Caco-2 (cell line): Measurements from ENCODE around the genes CNKSR1 and ARID1A.

DNA sequence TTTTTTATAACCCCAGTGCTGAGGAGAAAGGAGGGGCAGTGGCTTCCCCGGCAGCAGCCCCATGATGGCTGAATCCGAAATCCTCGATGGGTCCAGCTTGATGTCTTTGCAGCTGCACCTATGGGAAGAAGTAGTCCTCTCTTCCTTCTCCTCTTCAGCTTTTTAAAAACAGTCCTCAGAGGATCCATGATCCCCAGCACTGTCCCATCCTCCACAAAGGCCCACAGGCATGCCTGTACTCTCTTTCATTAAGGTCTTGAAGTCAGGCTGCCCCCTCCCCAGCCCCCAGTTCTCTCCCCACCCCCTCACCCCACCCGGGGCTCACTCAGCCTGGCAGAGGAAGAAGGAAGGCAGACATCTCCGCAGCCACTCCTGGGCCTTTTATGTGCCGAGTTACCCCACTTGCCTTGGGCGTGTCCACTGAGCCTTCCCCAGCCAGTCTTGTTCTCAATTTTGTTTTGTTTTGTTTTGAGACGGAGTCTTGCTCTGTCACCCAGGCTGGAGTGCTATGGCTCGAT is 2.9 kb upstream of the MTFR1L start:
- PRO-cap = no peak
- RRBS = no CpG with 5 or more reads among the region's 9 CpGs

DNA sequence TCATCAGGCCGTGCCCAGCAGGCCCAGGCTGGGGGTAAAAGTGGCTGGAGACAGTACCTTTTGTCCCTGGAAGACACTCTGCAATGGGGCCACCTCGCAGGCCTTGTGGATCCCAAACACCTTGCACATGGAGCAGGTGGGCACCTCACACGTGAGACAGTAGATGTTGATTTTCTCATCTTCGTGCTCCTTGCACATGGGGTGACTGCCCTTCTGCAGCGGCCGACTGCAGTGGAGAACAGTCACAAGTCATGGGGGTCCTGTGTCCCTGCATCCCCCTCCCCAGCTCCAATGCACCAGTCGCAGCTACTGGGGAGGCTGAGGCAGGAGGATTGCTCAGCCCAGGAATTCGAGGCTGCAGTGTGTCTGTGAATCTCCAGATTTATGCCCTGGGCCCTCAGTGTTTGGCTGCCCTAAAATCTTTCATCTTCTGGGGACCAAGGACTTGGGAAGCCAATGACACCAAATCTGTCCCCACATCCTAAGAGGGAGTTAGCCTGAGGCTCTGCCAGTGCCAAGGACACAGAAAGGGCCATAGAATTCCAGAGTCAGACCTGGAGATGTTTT is 6.2 kb downstream of the TRIM63 start:
- PRO-cap = no peak
- RRBS = no CpG with 5 or more reads among the region's 8 CpGs

- PRO-cap = no peak
- RRBS = no CpG with 5 or more reads among the region's 8 CpGs
Measured at GRCh38 chr1:26156446-26156920, 2.4 kb upstream of the FAM110D start.

GRCh38 chr1:26177023-26177588 is at the start of gene CNKSR1:
CNKSR1 (plus strand) TSS chr1:26177491.
- PRO-cap = bidirectional peak, plus-strand start at chr1:26177491, minus-strand start at chr1:26177307
- RRBS = 15% methylated on average over 12 of the region's 21 CpGs

DNA sequence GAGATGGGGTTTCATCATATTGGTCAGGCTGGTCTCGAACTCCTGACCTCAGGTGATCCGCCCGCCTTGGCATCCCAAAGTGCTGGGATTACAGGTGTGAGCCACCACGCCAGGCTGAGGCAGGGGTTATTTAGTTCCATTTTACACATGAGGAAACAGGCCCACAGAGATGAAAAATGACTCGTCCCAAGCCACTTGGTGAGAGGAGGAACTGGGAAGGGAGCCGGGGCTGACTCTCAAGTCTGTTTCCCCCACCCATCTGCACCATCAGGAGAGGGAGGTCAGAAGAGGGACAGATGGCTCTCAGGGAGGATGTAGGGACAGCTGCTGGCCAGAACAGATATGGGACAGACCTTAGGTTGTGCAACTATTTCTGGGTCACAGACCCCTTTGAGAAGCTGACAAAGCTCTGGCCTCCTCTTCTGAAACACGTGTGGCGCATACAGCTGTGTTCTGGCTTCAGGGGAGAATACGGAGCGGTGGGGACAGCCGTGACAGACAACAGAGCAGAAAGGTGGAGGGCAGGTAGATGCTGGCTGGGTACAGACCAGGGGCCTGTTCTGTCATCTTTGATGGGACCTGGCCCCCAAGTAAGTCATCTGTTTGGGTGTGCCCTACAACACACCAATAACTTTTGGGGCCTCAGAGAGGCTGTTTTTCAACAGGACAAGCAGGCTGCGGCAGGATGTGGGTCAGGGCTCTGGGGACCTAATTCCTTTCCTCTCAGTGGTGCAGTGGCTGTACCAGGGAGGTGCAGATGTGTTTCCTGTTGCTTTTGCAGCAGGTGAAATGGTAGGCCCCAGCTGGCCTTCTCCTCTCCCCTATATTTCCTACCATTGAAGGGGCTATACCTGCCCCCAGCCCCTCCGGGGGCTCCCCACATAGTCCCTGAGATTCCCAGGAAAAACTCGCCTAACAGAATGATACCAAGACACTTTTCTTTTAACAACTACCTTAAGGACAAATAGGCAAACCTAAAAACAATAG is 7.3 kb downstream of the SH3BGRL3 start:
- PRO-cap = no peak
- RRBS = no CpG with 5 or more reads among the region's 14 CpGs

- PRO-cap = no peak
- RRBS = no CpG with 5 or more reads among the region's 5 CpGs
Measured at GRCh38 chr1:26308227-26308675, 1.8 kb upstream of the UBXN11 start.

- PRO-cap = no peak
- RRBS = no CpG with 5 or more reads among the region's 9 CpGs
Measured at GRCh38 chr1:26473353-26473961, 1.2 kb downstream of the HMGN2 start.

DNA sequence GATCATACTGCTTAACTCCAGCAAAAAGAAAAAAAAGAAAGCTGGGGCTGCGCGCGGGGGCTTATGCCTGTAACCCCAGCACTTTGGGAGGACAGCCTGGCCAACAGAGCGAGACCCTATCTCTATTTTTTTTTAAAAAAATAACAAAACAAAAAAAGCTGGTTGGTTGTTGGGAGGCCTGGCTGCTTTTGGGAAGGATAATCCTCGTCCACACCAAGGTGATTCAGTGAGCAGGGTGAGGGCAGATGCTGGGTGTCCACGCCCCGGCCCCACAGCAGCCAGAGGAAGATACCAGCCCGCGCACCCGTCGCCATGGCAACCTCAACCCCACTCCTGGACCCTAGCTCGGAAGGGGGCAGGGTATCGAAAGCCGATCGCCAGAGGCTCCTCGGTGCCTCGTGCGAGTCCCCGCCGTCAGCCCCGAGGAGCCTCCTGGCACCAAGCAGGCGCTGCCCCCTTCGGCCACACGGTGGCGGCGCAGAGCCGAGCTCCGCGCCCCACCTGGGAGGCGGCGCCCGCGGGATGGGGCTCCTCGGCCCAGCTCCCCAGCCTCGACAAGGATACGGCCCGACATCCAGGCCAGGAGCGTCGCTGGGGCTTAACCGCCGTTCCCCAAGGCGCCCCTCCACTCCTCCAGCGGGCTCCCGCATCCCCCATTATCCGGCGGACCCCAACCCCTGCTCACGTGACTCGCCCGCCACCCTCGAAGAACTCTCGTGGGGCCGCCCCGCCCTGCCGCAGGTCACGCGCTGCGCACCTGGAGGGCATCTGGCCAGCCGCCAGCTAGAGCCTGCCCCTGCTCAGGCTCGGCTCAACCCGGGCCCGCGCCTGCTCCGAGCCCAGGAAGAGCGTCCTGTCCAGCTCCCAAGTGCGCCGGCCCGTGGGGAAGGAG is 27.9 kb downstream of the HMGN2 start:
- PRO-cap = bidirectional peak, plus-strand start at position 557 of the sequence, minus-strand start at position 434 of the sequence
- RRBS = 2% methylated on average over 8 of the region's 67 CpGs

DNA sequence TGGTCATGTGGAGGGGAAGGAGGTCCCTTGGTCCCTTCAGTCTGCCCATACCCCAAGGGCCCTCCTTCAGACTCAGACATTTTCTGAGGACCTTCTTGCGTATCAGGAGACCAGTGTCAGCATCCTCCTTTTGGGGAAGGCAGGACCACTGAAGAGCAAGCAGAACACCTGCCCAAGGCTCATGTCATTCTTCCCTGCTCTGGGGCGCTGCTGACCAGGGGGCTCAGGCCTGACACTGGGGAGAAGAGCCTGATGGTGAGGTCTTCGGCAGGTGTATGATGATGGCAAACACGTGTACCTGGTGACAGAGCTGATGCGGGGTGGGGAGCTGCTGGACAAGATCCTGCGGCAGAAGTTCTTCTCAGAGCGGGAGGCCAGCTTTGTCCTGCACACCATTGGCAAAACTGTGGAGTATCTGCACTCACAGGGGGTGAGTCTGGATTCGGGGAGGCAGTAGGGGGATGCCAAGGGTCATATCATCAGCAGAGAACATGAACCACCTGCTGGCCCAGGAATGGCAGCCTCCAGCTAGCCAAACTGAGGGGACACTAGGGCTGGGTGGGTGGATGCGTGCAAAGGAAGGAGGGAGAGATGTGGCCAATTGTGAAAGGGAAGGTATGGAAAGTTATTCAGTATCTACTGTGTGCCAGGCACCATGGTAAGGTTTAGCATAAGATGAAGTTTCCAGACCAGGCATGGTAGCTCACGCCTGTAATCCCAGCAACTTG is 31.8 kb downstream of the RPS6KA1 start:
- PRO-cap = no peak
- RRBS = no CpG with 5 or more reads among the region's 10 CpGs

DNA sequence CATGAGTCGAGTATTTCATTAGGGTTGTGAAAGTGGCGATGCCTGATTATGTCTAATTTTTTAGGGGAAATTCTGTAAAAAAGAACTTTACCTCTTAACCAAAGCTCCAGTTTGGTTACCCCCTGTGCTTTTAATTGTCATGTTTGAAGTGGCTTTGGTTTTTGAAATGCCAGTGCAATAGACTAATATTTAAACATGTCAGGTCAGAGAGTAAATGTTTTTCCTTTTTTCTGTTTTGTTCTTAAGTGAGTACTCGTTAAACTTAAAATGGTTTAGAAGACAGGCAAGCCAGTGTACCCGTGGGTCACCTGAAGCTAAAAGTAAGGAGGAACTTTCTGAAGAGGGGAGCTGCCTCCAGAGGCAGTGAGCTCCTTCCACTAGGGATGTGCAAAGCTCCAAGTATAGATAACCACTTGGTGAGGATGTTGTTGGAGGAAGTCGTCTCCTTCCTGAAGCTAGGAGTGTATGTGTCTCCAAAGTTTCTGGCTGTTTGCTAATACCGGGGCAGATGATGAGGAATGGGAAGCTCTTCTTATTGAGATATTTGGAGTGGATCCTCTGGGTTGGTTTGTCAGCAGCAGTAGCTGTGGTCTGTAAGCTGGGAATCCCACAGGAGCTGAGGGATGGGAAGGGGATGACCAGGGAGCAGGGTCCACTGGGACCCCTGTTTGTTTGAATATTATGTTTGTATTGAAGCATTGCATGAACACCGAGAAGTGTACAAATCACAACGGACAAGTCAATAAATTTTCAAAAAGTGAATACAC is 35.3 kb downstream of the RPS6KA1 start:
- PRO-cap = no peak
- RRBS = no CpG with 5 or more reads among the region's 8 CpGs

GRCh38 chr1:26695843-26696602 is at the start of gene ARID1A:
ARID1A (plus strand) TSS chr1:26696015.
- PRO-cap = bidirectional peak, plus-strand start at chr1:26696032, minus-strand start at chr1:26695944; bidirectional peak, plus-strand start at chr1:26696389, minus-strand start at chr1:26696229
- RRBS = 3% methylated on average over 42 of the region's 92 CpGs

DNA sequence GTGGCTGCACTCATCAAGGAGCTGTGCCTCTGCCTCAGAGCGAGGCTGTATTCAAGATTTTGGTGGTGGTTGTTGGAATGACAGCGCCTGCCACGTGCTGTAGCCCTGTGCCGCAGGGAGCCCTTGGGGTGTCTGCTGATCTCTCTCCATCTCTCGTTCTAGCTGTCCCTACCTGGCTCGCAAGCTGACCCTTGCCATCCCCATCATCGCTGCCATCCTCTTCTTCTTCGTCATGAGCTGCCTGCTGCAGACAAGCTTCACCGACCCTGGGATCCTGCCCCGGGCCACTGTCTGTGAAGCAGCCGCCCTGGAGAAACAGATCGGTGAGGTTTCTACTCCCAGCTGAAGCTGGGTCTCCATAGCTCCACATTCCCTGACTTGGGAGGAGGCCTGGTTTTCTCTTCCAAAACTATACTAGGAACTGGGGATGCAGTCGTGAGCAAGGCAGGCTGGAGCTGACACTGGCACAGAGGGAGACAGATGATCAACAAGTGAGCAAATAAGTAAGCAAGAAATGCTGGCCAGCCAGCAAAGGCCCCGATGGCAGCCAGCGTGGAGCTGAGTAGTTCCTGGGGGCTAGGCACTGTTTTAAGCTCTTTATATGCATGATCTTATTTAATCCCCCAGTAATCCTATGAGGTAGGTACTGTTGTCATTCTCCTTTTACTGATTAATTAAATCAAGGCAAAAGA is 5.9 kb downstream of the ZDHHC18 start:
- PRO-cap = no peak
- RRBS = no CpG with 5 or more reads among the region's 15 CpGs

- PRO-cap = no peak
- RRBS = no CpG with 5 or more reads among the region's 5 CpGs
Measured at GRCh38 chr1:26834688-26835376, 8.3 kb downstream of the ZDHHC18 start.

GRCh38 chr1:26922948-26923260 is 1.4 kb downstream of the NUDC start:
- PRO-cap = no peak
- RRBS = no CpG with 5 or more reads among the region's 1 CpG

DNA sequence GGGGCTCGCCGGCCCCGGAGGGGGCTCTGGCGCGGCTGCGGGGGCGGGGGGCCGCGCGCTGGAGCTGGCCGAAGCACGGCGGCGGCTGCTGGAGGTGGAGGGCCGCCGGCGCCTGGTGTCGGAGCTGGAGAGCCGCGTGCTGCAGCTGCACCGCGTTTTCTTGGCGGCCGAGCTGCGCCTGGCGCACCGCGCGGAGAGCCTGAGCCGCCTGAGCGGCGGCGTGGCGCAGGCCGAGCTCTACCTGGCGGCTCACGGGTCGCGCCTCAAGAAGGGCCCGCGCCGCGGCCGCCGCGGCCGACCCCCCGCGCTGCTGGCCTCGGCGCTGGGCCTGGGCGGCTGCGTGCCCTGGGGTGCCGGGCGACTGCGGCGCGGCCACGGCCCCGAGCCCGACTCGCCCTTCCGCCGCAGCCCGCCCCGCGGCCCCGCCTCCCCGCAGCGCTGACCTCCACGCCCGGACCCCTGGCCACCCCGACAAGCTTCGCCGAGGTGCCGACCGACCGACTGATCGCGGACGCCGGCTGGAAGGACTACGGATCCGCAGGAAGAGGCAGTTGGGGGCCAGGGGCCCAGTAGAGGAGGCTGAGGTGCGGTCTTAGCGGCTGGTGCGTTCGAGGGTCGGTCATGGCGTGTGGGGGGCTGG is 657 bp downstream of the TRNP1 start:
- PRO-cap = bidirectional peak, plus-strand start at position 474 of the sequence, minus-strand start at position 393 of the sequence
- RRBS = 2% methylated on average over 35 of the region's 90 CpGs

DNA sequence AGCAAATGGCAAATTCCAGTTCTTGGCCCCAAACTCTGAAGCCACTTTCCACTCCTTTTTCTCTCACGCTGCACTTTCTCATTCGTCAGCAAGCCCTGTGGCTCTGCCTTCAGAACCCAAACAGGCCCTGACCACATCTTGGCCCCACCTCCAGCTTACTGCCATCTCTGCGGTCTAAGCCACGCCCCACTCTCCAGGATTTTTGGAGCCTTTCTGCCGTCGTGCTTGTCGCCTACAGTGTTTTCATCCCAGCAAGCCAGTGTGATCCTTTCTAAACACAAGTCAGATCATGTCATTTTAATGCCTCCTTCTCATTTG is 14.4 kb upstream of the TENT5B start:
- PRO-cap = no peak
- RRBS = no CpG with 5 or more reads among the region's 7 CpGs

- PRO-cap = no peak
- RRBS = no CpG with 5 or more reads among the region's 16 CpGs
Measured at GRCh38 chr1:27044690-27045259, 32.1 kb upstream of the TENT5B start.

DNA sequence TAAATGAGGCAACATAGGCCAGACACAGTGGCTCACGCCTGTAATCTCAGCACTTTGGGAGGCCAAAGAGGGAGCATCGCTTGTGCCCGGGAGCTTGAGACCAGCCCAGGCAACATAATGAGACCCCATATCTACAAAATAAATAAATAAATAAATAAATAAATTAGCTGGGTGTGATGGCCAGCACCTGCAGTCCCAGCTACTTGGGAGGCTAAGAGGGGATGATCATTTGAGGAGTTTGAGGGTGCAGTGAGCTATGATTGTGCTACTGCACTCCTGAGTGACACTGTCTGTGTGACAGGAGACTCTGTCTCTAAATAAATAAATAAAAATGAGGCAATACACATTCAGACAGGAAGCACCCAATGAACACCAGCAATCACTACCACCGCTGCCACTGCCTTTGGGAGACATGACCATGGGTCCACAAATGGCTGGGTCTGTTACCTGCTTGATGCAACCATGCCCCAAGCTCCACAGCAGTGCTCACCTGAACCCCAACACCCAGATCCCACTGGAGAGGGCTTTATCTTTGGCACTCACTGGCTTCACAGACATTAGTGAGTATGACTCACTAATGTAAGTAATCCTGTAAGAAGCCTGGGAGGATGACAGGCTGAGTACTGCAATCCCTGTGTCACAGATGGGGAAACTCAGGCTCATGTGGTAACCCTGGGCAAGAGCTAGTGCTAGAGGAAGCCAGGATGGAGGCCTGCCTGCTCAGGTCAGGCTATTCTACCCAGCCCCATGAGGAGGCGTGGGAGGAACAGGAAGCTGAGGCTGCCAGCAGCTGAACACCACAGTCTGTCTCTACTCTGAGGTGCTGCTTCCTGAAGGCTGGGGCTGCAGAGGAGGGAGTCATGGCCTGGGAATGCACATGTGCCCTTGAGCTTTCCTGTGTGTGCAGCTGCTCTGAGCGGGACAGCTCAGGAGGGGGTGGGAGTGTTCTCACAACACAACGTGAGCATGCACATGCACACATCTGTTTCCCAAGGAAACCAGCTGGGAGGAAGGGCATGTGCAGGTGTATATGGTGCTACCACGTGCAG is 43.1 kb downstream of the SLC9A1 start:
- PRO-cap = no peak
- RRBS = no CpG with 5 or more reads among the region's 8 CpGs

- PRO-cap = no peak
- RRBS = no CpG with 5 or more reads among the region's 5 CpGs
Measured at GRCh38 chr1:27136031-27136574, 18.8 kb downstream of the SLC9A1 start.

GRCh38 chr1:27141370-27142124 is 13.4 kb downstream of the SLC9A1 start:
- PRO-cap = no peak
- RRBS = no CpG with 5 or more reads among the region's 9 CpGs